Tibial artery (tissue), 1 donor: ENCODE data around the gene ACTRT3.

DNA sequence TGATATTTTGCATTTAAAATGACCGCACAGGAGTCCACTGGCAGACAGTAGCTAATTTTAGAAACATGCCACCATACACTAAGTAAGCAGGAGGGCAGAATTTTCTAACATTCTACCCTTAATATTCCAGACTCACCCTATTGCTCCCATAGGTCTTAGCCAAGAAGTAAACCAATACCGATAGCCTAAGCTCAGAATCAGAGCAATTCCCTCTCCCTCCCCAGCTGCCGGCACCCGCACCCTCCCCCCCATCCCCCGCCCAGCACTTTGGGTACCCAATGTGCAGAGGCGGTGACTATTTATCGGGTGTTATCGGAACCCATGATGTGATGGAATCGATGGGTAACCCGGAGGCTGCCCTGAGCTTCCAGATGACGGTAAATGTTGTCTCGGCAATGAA, 1.8 kb downstream of the SLITRK3 start:
- PRO-cap: no peak

GRCh38 chr3:165211669-165212208, 15.6 kb upstream of the SLITRK3 start:
- PRO-cap: no peak

DNA sequence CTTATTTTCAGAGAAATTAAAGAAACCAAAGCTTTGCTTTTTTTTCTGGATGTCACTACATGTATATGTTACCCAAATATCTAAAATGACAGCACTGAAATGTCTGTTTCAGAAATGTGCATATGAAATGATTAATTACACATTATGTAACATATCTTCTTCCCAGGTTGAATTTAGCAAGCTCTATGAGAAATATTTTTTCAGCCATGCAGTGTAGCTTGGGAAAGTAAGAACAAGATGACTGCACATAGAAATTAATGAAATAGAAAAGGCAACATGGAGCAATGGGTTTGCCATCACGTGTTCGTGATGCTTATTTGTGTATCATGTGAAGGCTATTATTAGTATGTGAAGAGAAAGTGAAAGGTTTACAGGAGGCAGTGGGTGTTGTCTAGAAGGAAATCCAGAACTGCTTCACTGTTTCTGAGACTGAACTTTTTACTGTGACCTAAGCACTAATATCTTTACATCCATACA, 14.7 kb downstream of the SERPINI1 start:
- PRO-cap: no peak

DNA sequence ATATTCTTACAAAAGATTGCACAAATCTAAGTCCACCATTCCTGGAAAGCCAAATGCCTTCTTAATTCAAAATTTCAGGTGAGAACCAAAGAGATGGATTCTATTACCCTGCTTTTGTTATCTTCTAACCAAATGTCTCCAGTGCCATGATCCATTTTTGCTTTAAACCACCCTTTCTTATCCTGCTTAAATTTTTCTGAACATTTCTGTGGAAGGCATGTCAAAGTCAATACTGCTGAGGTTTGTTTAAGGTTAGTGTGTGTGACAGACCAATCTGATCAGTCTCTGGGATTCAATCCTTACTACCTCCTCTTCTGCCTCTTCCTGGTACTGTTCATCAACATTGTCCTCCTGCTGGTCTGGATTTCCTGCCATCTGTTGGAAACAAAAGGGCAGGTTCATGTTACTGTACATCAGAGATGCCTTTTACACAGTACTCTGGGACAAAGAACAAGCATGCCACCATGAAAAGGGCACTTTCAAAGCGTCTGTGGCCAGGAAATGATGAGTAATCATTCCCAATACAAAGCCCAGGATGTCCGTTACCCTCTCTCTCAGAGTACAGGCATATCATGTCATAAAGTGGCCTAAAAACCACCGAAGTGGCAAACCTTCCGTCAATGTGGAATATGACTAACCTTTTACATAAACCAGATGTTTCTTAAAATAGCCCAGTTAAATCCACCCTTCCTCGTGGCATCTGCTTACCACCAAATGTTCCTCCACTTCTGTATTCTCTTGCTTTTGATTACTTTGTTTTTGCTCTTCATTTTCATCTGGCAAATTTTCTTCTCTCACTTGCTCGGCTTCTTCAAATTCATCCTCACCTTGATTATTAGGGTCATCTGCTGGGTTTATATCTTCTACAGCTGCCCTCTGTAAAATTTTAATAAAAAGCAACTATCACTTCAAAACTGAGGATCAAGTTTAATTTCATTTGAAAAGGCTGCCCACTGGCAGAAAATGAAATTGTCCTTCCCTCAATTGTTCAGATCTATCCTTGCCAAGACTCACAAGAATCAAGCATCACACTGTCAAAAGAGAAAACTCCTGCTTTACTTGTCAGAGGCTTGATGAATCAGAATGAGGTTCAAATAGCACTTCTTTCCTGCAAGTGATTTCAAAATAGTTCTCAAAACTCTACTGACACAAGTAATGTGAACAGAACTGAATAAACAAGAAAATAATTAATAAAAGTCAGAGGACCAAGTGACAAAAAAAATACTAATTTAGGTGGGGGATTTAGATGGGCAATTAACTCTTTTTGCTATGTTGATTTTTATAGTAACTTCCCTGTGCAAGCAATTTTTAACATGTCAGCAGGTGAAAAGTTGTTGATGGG, 71.0 kb downstream of the GOLIM4 start:
- PRO-cap: no peak

DNA sequence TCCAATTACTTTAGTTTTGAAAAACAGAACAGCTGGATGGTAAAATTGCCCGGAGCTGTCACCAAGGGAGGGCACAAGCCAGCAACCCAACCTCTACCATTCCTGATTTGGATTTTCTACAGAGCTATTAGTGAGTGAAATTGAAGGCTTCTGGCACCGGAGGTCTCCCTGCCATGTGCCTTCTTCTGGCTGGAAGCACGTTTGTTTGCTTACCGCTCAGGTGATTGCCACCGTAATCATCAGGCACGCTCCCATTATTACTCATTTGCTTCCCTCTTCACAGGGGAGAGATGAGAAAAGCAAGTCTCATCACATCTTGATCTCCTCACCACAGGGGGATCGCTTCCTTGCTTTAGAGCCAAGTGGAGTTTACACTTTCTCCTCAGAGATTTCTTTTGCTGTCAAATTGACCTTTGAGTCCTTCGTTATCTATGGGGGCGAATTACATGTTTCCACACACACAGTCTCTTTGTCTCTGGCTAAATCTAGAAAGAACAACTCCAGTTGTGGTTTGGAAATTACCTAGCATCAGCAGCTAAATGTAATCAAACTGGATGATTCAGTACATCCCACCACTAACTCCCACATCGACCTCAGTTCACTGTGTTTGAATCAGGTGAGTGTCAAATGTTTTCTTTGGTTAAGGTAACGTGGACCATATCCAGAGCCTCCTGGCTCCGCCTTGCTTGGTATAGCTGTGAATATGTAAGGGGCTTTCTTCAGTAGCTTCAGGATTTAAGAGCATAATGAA, 421.8 kb upstream of the GOLIM4 start:
- PRO-cap: no peak

GRCh38 chr3:169133570-169134336, 529.8 kb downstream of the MECOM start:
- PRO-cap: no peak

DNA sequence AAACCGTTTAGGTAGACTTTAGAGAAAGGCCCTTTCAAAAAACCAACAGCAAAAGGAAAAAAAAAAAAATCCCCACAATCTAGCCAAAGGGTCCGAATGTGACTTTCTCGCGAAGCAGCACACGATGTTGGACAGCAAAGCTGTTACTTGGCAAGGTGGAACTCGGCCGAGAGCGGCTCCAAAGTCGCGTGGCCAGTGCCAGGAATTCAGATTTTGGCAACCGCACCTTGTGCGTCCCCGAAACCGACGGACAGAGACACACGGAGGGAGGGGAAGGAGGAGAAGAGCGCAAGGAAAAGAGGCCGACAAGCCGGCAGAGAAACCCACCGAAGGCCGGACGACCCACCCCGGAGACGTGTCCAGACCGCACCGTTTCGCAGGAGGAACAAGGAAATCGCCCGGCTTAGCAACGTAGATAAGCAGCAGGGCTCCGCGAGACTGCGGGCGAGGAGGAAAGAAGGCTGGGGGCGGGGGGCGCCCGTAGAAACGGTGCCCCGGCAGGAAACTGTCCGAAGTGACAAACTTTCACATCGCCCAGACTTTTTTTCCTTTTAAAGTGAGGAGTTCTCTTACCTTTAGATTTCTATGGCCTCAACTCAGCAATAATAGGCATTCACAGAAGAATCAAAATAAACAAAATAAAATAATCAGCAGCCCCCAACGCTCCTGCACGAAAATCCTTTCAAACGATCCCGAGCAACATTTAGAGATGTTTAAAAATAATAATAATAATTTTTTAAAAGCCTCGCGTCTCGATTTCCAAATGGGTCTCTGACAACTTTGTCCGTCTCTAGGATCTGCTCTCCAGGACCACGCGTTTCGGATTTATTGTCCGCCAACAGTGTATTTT, 517.1 kb downstream of the MECOM start:
- PRO-cap: unidirectional peak, plus-strand start at position 146 of the sequence; unidirectional peak, plus-strand start at position 261 of the sequence; unidirectional peak, minus-strand start at position 387 of the sequence

DNA sequence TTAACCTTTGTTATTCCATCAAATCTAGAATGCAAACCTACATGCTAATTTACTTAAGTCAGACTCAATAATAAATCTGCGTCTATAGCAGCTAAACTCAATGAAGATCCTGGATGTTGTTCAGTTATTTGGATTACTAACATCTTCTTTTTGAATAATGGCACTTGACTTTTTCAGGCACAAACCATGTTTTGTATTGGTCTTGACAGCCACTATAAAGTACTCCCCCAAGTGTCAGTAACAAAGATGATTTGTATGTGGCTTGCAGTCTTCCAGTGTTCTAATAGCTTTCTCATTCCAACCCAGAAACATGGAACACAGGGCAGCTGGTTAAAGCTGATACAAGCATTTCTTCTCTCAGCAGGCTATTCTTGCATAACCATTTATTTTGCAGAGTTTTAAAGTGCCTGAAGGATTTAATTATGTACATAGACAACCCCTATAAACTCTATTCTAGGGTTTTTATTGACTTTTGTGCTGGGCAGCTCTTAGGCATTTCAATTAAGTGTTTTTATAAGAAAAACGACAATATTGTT, 420.4 kb downstream of the MECOM start:
- PRO-cap: no peak

DNA sequence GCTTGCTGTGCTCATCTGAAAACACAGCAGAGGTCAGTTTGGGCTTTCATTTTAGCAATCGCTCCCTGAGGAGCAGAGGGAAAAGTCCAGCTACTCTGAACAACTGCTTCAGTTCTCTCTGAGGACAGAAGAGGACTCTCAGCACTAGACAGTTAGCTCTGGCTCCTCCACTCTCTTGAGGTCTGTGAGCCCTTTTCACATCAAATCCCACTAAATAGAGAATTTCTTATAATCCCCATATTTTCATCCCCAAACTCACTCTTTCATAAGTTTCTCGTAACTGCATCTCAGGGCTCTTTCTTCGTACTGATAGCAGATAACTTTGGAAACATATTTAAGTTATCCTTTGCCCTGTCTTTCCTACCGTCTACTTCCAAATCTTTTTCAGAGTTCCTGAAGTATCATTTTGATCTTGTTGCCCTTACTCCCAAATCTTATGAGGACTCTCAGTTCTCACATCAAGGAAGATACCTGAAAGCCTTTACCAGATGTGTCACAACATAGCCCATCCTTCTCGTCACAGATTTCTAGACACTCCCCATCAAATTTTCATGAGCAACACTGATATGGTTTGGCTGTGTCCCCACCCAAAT, 219.7 kb downstream of the MECOM start:
- PRO-cap: no peak

DNA sequence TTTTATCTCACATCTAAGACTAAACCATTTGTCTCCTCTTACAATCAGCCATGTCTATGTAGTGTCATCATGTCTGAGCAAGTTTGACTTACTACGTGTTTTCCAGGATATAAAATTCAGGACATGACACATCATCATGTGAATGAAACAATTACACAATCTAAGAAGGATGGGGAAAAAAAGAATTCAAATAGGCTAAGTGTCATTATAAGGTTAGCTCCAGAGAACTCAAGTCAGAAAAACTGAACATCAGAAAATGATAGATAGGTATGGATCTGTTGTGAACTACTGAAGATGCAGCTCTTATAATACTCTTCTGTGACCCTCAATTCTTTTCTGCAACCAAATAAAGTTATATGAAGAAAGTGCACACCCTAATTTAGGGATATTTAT, 208.6 kb downstream of the MECOM start:
- PRO-cap: no peak

GRCh38 chr3:169769081-169770314, at the start of gene ACTRT3:
ACTRT3 (minus strand) TSS chr3:169769561.
- PRO-cap: unidirectional peak, plus-strand start at chr3:169769343; bidirectional peak, plus-strand start at chr3:169769607, minus-strand start at chr3:169769551

DNA sequence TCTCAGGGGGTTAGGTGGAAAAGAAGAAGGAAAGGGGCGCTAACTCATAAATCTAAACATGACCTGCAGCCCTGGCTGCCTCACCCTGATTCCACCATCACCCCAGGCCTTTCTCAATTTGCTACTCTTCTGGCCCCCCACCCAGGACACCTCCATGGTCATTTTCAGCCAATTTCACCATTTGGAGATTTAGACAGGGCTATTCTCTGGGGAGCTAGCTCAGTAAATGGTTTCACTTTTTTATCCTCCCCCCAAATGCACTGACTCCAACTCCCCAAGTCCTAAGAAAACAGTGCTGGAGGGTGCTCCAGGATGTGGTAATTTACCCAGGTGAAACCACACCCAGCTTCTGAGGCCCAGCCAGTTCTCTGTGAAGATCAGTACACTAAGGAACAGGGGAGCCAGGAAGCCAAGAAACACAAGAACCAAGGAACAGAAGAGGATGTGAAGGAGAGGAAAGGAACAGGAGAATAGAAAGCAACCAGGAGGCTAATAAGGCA, 1.7 kb upstream of the LRRC31 start:
- PRO-cap: no peak

- PRO-cap: no peak
Measured at GRCh38 chr3:170045590-170045889, 7.7 kb downstream of the GPR160 start.

DNA sequence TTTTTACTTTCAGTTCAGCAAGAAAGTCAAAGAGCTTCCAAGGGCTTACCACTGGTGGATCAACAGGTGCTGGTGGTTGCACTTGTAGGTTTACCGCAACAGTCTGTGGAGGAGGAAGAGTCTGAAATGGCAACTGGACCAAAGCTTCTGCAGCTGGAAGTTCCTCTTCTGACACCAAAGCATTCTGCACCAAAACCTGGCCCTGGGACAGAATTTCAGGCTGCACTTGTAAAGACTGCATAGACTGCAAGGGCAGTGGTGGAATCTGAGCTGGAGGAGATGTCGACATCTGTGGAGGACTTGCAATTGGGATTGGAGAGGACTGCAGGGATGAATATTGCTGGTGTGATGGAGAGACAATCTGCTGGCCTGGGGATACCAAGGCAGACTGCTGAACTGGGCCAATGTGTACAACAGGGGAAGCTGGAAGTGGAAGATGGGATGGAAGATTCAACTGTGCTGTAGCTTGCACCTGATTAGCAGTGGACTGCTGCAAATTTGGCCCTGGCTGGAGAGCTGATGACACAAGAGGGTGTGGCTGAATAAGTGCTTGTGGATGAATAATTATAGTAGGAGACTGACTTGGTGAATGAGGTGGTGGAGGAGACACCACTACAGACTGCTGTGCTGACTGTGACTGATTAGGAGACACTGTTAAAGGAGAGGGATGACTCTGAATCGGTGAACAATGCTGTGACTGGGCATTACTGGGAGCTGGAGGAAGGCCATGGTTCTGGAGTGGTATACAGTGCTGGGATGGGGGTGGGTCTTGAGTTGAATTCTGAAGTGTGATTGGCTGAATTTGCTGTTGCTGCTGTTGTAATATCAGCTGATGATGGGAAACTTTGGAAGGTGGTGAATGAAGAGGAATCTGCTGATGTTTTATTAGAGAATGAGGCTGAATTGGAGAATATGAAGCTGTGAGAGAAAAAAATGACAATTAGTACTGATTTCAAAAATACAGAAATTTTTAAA, 52.6 kb downstream of the PHC3 start:
- PRO-cap: no peak

DNA sequence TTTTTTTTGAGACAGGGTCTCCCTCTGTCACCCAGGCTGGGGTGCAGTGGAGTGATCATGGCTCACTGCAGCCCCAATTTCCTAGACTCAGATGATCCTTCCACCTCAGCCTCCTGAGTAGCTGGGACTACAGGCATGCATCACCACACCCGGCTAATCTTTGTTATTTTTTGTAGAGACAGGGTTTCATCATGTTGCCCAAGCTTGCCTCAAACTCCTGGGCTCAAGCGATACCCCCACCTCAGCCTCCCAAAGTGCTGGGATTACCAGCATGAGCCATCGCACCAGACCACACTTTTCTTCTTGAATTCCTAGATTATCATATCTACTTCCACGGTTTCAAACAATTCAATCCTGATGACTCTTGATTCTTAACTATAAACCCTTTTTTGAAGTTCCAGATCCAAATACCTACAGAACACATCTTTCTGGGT, 28.8 kb downstream of the PHC3 start:
- PRO-cap: no peak

GRCh38 chr3:170278550-170279338, 56.5 kb downstream of the PRKCI start:
- PRO-cap: no peak

GRCh38 chr3:171017178-171017578, 9.3 kb downstream of the SLC2A2 start:
- PRO-cap: no peak

DNA sequence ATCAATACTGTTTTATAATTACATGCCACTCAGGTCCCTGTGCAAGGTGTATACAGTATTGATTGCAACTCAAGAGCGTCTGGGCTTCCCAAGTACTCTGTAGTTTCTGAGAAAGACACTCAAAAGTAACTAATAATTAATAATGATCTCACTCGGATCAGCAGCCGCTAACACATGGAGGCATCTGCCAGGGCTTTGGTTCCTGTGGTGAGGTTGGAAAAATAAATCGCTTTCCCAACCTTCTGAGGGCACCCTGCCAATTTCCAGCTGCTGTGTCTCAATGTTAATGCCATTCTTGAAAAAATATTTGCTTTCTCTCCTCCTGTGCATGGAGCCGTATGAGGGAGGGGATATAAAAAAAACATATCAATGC, 116.4 kb upstream of the SLC2A2 start:
- PRO-cap: no peak

- PRO-cap: no peak
Measured at GRCh38 chr3:171491428-171491839, 31.2 kb upstream of the TNIK start.

DNA sequence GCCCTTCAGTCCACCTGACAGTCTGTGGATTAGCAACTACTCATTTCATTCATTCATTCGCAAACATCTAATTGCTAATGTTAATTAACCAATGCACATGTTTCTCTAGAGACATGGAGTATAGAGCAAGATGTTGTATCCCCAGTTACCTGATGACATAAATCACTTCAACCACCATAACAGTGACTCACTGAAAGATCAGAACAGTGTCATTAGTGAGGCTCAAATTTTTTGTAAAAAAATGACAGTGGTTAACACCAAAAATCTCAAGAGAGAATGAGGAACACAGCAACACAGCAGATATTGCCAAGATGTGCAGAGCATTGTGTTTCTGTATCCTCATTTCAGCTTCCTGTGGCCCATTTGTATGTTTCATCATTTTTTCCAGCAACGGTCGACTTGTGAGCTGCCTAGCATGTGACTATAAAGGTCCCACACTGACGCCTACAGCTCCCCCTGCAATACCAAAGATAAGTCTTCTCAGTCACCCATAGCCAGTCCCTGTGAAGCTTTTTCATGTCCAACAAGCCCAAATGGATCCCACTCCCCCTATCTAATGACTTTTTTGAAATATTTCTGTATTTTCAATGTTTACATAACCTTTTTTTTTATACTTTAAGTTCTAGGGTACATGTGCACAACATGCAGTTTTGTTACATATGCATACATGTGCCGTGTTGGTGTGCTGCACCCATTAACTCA, 3.8 kb upstream of the PLD1 start:
- PRO-cap: no peak